AG09309 (cell line): ENCODE measurements around a stretch of chr5.

DNA sequence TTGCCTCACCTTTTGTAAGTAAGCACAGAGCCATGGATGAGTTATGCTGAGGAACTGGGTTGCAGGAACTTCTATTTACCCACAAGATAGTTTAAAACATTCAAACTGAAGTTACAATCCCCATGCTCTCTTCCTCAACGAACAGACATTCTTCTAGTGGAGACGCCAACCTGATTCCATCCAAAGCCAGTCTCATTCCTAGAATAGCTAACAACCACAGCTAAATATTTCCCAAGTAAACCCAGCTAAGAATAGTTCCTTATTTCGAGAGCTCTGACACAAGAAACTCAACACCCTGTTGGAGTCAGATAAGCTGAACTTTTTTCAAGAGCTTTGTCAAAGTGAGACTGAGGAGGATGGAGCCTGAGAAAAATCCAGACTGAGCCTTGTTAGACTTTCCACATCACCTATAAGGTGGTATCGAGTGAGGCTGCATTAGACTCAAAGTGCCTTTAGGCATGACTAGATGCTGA is 56.7 kb upstream of the RPS23 start:
- RRBS = no CpG with 5 or more reads among the region's 4 CpGs

DNA sequence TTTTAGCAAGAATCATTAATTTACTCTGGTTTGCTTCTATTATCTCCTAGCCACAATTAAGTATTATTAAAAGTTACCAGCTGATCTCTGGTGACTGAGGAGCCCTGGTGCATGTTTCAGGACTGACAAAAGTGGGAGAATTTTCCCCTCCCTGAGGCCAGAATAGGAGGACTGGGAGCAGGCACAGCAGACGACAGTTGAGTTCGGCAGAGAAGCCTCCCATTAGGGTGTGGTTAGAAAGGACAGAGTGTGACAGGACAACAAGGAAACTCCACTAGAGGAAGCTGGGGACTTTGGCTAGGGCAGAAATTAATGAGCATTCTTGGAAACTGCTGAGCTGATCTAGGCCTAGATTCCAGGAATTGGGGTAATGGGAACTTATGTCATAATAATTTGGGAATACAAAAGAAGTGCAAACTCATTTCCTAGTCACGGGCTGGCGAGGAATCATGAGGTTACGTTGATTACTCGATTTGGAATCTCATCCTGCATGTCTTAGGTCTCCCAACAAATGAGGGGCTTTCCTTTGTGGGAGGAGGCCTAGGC is 144.5 kb upstream of the RPS23 start:
- RRBS = no CpG with 5 or more reads among the region's 6 CpGs

DNA sequence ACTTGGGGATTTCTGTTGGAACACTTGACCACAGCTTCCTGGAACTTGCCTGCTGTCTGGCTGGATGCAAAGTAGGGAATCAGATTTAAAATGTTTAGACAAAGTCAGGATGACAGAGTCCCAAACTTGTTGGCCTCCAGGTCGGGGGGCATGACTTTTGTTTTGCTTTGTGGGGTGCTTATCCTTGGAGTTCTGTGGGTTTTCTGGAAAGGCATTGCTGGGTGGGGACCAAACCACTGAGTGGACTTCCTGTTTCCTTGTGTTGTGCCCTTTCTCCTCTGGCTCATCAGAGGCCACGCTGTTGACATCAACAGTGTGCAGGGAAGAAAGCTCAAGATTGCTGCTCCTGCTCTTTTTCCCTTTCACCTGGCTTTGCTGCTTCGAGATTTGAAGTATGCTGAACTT is 148.5 kb upstream of the RPS23 start:
- RRBS = no CpG with 5 or more reads among the region's 3 CpGs

GRCh38 chr5:83580700-83581900 is 109.6 kb downstream of the VCAN start:
- RRBS = no CpG with 5 or more reads among the region's 8 CpGs

GRCh38 chr5:85648598-85648833 is 969.2 kb upstream of the COX7C start:
- RRBS = no CpG with 5 or more reads among the region's 3 CpGs

DNA sequence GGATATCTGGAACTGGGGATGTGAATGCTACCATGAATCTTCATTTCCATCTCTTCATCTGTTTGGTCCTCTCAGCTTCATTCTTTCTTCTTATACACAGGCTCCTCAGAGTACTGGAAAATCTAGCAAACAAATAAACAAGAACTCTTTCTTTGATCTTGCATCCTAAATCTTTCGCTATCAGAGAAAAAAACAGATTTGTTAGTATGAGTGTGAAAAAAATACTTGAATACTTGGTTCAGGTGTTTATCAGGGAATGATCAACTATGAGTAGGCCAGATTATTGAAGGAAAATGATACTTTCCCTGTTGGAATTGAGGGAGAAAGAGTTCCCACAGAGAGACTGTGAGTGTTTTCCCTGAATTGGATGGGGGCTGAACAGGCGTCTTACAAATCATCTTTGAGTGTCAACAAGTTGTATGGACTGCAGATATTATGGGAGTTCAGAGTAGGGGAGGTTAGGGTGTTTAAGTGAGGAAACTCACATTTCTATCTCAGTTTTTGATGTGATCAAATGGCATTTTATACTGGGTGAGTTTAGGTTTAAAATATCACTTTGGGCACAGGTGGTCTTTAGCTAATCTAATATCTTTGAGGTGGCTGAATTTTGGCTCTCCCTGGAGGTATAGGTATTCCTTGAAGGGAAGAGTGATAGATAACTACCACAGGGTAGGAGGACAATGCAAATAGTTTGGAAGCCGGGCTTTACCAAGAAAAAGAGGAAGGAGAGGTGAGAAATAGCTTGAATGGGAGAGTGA is 45.2 kb downstream of the RASA1 start:
- RRBS = no CpG with 5 or more reads among the region's 3 CpGs

DNA sequence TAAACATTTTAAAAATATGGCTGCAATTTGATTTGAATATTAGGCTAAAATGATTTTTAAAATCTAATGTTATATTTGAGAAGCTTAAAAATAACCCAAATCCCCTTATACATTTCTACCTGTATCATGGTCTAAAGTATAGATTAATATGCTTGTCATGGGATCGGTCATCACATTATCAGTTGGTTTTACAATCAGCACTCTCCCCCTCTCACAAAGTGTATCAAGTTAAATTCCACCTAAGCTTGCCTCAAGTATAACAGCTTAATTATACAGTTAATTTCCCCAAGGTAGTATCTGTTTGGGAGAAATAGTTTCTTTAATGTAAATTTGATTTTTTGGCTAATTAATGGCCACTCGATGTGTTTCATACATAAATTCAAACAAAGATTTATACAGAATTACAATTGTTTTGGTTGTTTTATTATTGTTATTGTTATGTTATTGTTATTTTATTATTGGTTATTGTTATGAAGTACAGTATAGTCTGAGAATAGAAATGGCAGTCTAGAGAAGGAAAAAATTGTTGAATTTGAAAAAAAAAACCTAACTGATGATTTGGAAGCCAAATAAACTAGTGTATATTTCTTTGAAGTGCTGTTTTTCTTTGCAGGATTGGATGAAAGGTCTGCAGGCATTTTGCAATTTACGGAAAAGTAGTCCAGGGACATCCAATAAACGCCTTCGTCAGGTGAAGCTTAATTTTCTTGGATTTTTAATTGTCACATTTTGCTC is 41.1 kb downstream of the CCNH start:
- RRBS = no CpG with 5 or more reads among the region's 5 CpGs

GRCh38 chr5:87390678-87391445 is 21.9 kb downstream of the CCNH start:
- RRBS = no CpG with 5 or more reads among the region's 5 CpGs

DNA sequence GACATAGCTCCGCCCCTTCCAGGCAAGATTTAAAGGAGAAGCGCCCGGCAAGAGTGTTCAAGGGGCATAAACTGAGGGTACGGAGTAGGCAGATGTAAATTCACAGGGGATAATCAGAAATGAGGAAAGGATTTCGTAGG is 212 bp upstream of the CCNH start:
- RRBS = no CpG with 5 or more reads among the region's 5 CpGs

DNA sequence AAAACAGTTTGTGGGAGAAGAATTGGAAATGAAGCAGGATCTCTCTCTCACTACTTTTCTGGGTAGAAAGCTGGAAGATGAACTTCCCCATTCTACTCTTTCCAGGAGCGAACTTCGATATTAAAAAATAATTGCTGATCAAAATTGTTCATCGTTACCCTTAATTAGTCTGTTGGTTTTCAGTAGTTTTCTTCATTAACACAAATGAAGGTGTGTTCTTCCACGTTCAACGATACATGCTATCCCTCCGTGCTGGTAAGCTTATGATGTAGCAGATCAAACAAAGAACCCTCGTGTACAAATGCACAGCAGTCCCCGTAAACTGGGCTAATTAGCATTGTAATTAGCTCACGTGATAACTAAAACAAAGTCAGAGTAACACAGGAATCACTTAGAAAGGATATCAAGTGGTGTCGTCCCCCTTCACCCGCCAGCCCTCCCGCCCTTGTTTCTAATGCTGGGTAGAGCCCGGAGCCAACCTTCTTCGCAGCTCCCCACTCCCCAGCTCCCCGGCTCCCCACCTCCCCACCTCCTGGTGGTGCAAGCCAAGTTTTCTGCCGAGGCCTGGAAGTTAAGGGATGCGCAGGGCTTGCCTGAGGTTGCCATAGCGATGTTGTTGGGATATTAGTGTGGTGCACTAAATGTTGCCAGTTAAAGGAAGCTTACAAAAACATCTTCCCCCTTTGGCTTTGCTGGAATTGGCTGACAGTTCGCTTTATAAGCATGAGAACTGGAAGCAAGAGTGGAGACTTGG is 357.8 kb upstream of the CCNH start:
- RRBS = 0% methylated on average over 1 of the region's 19 CpGs

GRCh38 chr5:88241767-88242375 is 26.8 kb downstream of the TMEM161B start:
- RRBS = no CpG with 5 or more reads among the region's 5 CpGs

- RRBS = no CpG with 5 or more reads among the region's 22 CpGs
Observed at GRCh38 chr5:88667718-88668490, 215.1 kb downstream of the MEF2C start.

DNA sequence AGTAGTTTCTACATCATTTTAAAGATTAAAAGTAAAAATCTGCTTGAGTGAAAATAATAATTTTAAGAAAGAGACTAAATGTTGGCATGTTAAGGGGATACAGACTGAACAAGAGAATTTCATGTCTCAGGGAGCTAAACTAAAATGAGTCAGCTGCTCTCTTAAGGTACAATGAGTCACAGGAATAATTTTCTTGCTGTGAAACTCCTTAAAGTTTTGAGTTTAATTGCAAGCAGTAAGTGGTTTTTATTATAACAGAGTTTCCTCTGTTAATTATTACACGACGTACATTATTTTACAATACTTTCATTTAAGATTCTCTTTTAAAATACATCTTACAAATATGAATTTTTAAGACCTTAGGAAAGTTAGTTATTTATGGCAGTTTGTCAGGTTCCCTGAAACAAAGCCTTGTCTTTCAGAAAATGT is 97.6 kb downstream of the MEF2C start:
- RRBS = no CpG with 5 or more reads among the region's 2 CpGs

DNA sequence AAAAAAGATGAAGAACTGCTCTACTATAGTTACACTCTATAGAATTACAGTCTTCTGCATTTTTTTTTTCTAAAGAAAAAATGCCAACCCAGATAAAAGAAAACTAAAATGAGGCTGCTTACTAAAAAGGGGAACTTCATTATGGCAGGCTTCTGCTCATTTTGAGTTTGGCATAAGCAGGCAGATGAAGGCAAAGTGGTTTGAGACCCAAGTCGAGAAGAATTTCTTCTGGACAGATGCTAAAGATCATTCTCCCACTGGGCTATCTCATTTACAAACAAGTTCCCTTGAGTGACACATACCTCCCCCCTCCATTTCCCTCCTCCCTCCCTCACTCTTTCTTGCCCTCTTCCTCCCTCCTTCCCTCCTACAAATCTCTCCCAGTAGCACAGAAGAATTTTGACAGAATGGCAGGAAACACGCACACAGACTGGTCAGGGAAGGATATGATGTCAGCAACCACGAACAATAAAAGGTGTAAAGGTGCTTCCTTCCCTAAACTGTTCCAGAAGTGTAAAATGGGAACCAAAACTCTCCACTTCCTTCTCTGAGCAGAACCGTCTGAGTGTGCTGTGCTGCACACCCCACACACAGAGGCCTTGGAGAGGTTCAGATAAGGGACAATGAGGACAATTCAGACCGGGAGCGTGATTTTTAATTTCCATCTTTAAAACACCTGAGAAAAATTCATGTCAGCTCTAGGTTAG is 55.9 kb downstream of the MEF2C start:
- RRBS = no CpG with 5 or more reads among the region's 6 CpGs

GRCh38 chr5:88938523-88939131 is 55.6 kb upstream of the MEF2C start:
- RRBS = no CpG with 5 or more reads among the region's 6 CpGs

DNA sequence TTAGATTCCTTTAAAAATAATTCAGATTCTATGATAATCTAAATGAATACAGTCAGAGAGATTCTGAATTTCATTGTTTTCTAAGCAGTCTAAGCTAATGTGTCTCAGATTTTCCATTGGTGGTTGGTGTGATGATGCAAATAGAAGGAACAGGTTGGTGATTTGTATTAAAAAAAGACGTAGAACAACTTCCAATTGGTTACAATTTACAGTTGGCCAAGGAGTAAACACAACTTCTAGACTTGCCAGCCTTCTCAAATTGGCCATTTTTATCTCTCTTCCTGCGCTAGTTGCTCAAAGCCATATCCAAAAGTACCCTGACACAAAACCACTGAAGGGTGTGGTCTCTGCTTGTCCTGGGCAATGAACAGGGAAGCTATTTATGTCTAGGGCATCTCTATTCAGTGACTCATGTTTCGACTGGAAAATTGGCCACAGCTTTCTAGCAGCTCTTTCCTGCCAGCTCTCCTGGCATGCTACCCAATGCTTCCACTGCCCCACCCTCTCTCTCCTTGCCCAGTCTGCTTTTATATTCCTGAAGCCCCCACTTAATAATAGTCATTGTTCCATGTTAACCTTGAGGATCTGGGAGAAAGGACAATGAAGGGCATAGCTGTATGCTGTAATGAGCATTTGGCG is 574.9 kb upstream of the MEF2C start:
- RRBS = no CpG with 5 or more reads among the region's 4 CpGs

- RRBS = no CpG with 5 or more reads among the region's 5 CpGs
Observed at GRCh38 chr5:89901940-89902256, 507.7 kb downstream of the CETN3 start.

DNA sequence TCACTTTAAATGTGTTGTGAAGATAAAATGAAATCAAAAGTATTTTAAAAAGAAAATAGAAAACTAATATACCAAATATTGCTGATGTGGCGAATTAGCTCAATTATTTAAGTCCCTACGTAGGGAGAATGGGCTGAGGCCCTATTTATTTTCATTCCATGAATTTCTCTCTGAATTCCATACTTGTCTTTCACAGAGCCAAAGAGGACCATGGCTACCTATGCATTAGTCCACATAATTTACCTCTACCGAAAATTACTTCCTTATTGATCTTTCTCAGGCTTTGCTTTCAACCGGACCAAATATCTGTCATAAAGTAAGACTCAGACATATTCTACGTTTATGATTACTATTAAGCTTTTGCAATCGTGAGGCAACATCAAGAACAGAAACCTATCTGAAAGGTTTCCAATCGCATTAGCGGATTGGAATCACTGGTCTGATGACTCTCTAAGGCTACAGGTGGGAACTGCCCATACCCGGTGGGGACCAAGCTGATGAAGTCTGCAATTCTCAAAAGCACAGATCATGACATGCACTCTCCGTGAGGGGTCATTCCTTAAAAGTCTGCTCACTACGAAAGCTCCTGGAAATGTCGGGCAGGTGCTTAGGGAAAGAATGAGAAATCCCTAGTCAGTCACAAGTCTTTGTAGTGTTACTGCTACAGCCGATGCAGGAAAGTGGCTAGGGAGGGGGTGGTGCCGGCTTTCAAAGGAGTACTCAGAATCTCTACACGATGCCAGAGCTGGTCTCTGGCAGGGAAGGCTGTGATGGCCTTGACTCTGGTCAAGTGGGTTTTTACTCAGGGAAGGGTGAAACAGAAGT is 1.5 kb downstream of the MBLAC2 start:
- RRBS = no CpG with 5 or more reads among the region's 15 CpGs

DNA sequence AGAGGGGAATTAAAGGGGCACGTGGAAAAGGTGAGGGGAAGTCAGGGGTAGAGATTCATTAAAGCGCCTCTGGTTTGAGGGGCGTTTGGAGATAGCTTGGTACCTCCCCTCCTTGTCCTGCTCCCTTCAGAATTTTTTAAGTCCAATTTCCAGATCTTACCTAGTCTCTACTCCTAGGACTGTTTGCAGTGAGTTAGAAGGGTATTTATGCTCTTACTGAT is 311 bp downstream of the POLR3G start:
- RRBS = no CpG with 5 or more reads among the region's 3 CpGs

GRCh38 chr5:90501649-90502198 is 27.1 kb downstream of the POLR3G start:
- RRBS = no CpG with 5 or more reads among the region's 7 CpGs